ENCODE measurements around a stretch of chr3.

- RAMPAGE, long total RNA, result no peak
- RRBS, result no CpG with 5 or more reads among the region's 3 CpGs
PRO-cap:
- standard, result no peak
- CoPRO, capped RNA only, 2 experiments, result no peak in any of the 2 experiments
- CoPRO, capped and uncapped RNA, 2 experiments, result no peak in any of the 2 experiments
- CoPRO, uncapped RNA only, 2 experiments, result no peak in any of the 2 experiments
CAGE:
- cytosol, long polyA plus RNA, result no peak
- long polyA plus RNA, result no peak
- nucleolus, long total RNA, result no peak
- nucleus, long polyA plus RNA, result no peak
Measured at GRCh38 chr3:33090754-33091070, 6.2 kb downstream of the GLB1 start.

GRCh38 chr3:33153474-33154133, 39.8 kb downstream of the CRTAP start:
- RAMPAGE, long total RNA, result no peak
- RRBS, result 14% methylated on average over 1 of the region's 7 CpGs
PRO-cap:
- standard, result no peak
- CoPRO, capped RNA only, 2 experiments, result no peak in any of the 2 experiments
- CoPRO, capped and uncapped RNA, 2 experiments, result no peak in any of the 2 experiments
- CoPRO, uncapped RNA only, 2 experiments, result no peak in any of the 2 experiments
CAGE:
- cytosol, long polyA plus RNA, result no peak
- long polyA plus RNA, result no peak
- nucleolus, long total RNA, result no peak
- nucleus, long polyA plus RNA, result no peak

- RAMPAGE, long total RNA, result no peak
- RRBS, result no CpG with 5 or more reads among the region's 7 CpGs
PRO-cap:
- standard, result no peak
- CoPRO, capped RNA only, 2 experiments, result no peak in any of the 2 experiments
- CoPRO, capped and uncapped RNA, 2 experiments, result no peak in any of the 2 experiments
- CoPRO, uncapped RNA only, 2 experiments, result no peak in any of the 2 experiments
CAGE:
- cytosol, long polyA plus RNA, result no peak
- long polyA plus RNA, result no peak
- nucleolus, long total RNA, result no peak
- nucleus, long polyA plus RNA, result no peak
Measured at GRCh38 chr3:33395946-33396438, 44.2 kb downstream of the UBP1 start.

- RAMPAGE, long total RNA, result no peak
- RRBS, result no CpG with 5 or more reads among the region's 13 CpGs
PRO-cap:
- standard, result no peak
- CoPRO, capped RNA only, 2 experiments, result no peak in any of the 2 experiments
- CoPRO, capped and uncapped RNA, 2 experiments, result no peak in any of the 2 experiments
- CoPRO, uncapped RNA only, 2 experiments, result peak in 1 of 2 experiments; most common plus-strand start chr3:33397428 (in 1); most common minus-strand start chr3:33397270 (in 1)
CAGE:
- cytosol, long polyA plus RNA, result no peak
- long polyA plus RNA, result no peak
- nucleolus, long total RNA, result no peak
- nucleus, long polyA plus RNA, result no peak
Measured at GRCh38 chr3:33396853-33397639, 43.2 kb downstream of the UBP1 start.

DNA sequence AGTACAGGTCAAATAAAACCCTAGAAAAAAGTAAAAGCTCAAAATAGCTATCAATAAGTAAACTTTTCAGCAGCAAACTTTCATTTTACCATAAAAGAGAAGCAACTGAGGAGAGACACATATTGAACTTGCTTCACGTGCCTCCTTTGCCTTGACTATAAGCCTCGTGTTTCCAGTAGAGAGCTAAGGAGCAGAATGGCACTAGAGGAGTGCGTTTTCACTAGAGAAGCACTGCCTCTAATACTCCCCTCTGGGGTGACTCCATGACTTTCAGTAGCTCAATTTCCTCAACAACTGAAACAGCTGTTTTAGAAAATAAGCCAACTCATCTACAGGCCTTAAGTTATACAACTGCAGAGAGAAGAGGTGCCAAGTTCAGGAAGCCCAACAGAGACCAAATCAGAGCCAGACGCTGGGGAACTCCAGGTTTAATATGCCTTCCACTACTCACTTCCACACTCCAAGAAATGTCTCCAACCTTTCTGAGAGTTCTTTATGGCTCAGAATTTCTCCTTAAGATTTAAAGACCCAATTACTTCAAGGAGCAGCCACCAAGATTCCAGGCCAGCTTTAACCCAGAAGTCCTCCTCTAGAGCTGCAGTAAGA, 1.9 kb downstream of the UBP1 start:
- RAMPAGE, long total RNA, result no peak
- RRBS, result no CpG with 5 or more reads among the region's 4 CpGs
PRO-cap:
- standard, result no peak
- CoPRO, capped RNA only, 2 experiments, result peak in 1 of 2 experiments; most common plus-strand start position 341 of the sequence (in 1); most common minus-strand start position 197 of the sequence (in 1)
- CoPRO, capped and uncapped RNA, 2 experiments, result no peak in any of the 2 experiments
- CoPRO, uncapped RNA only, 2 experiments, result no peak in any of the 2 experiments
CAGE:
- cytosol, long polyA plus RNA, result no peak
- long polyA plus RNA, result no peak
- nucleolus, long total RNA, result no peak
- nucleus, long polyA plus RNA, result no peak

DNA sequence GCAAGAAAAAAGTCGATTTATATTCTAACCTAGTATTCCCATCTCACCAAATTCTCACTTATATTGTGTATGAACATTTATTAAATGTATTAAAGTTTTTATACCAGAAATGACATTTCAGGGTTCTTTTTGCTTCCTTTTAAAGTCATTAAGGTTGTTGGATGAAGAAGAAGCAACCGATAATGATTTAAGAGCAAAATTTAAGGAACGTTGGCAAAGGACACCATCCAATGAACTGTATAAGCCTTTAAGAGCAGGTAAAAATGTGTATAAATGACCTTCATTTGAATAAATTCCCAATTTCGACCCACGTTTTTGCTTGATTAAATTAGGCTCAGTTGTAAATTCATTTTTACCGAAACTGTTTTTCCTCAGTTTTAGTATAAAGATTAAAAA, 45.5 kb downstream of the PDCD6IP start:
- RAMPAGE, long total RNA, result no peak
- RRBS, result no CpG with 5 or more reads among the region's 6 CpGs
PRO-cap:
- standard, result no peak
- CoPRO, capped RNA only, 2 experiments, result no peak in any of the 2 experiments
- CoPRO, capped and uncapped RNA, 2 experiments, result no peak in any of the 2 experiments
- CoPRO, uncapped RNA only, 2 experiments, result no peak in any of the 2 experiments
CAGE:
- cytosol, long polyA plus RNA, result no peak
- long polyA plus RNA, result no peak
- nucleolus, long total RNA, result no peak
- nucleus, long polyA plus RNA, result no peak

DNA sequence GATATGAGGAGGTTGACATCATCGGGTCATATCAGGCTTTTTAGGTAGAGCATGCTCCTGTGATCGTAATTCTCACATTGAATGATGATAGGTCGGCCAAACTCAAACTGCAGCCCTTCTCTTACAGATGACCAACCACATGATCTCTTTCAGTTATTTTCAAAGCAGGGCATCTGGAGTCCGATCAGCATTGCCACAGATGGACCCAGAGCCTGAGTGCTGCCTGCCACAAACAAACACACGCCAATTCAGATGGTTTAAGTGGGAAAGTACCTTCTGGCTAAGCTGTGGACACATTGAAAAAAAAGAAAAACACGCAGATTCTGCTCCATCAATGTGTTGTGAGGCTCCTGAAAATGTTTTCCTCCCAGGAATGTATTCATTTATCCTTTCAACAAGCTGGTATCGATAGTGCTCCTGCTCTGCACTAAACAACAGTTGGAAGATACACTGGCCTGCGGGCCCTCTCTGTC, 31.1 kb downstream of the ARPP21 start:
- RAMPAGE, long total RNA, result no peak
- RRBS, result no CpG with 5 or more reads among the region's 8 CpGs
PRO-cap:
- standard, result no peak
- CoPRO, capped RNA only, 2 experiments, result no peak in any of the 2 experiments
- CoPRO, capped and uncapped RNA, 2 experiments, result no peak in any of the 2 experiments
- CoPRO, uncapped RNA only, 2 experiments, result no peak in any of the 2 experiments
CAGE:
- cytosol, long polyA plus RNA, result no peak
- long polyA plus RNA, result no peak
- nucleolus, long total RNA, result no peak
- nucleus, long polyA plus RNA, result no peak

DNA sequence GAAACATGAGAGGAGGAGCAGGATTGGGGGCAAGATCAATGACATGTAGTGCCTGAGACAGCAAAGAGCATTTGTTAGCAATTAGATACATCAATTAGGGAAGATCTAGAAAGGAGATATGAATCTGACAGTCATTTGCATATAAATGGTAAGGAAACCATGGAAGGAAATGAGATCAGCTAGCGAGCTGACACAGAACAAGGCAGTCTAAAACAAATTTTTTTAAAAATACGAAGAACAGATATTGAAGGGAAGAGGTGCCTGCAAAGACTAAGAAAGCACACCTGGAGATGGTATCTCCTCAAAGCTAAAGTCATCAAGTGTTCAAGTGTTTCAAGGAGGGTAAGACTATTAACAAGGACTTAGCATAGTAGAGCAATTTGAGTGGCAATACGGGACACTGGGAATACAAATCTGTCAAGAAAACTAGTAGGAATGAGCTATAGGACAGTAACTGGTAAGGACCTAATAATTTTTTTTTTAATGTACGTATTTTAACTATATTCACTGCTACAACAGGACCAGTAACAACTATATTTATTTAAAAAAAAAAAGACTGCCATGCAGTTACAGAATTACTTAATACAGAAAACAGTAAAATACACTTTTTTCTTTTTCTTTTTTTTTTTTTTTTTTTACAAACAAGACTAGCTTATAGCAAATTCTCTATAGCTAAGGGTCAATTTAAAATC, 4.4 kb downstream of the EPM2AIP1 start:
- RAMPAGE, long total RNA, result no peak
- RRBS, result no CpG with 5 or more reads among the region's 4 CpGs
PRO-cap:
- standard, result no peak
- CoPRO, capped RNA only, 2 experiments, result no peak in any of the 2 experiments
- CoPRO, capped and uncapped RNA, 2 experiments, result peak in 1 of 2 experiments; most common plus-strand start position 172 of the sequence (in 1); most common minus-strand start position 76 of the sequence (in 1)
- CoPRO, uncapped RNA only, 2 experiments, result peak in 2 of 2 experiments; most common minus-strand start position 470 of the sequence (in 1)
CAGE:
- cytosol, long polyA plus RNA, result no peak
- long polyA plus RNA, result no peak
- nucleolus, long total RNA, result no peak
- nucleus, long polyA plus RNA, result no peak

DNA sequence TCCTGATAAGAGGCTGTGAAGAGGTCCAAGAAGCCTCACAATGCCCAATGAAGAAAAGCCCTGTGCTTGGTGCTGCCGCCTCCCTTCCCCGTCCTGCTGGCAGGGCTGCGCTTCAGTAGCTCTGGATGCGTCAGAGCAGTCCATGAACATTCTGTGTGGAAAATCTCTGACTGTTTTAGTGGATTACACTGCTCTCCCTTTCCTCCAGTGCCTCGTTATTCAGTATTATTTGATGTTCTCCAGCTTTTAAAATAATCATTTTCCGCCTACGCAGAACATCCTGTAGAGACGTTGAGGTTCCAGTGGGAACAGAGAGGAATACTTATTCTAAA, 39.7 kb downstream of the MLH1 start:
- RAMPAGE, long total RNA, result no peak
- RRBS, result no CpG with 5 or more reads among the region's 8 CpGs
PRO-cap:
- standard, result no peak
- CoPRO, capped RNA only, 2 experiments, result no peak in any of the 2 experiments
- CoPRO, capped and uncapped RNA, 2 experiments, result no peak in any of the 2 experiments
- CoPRO, uncapped RNA only, 2 experiments, result no peak in any of the 2 experiments
CAGE:
- cytosol, long polyA plus RNA, result no peak
- long polyA plus RNA, result no peak
- nucleolus, long total RNA, result no peak
- nucleus, long polyA plus RNA, result no peak

DNA sequence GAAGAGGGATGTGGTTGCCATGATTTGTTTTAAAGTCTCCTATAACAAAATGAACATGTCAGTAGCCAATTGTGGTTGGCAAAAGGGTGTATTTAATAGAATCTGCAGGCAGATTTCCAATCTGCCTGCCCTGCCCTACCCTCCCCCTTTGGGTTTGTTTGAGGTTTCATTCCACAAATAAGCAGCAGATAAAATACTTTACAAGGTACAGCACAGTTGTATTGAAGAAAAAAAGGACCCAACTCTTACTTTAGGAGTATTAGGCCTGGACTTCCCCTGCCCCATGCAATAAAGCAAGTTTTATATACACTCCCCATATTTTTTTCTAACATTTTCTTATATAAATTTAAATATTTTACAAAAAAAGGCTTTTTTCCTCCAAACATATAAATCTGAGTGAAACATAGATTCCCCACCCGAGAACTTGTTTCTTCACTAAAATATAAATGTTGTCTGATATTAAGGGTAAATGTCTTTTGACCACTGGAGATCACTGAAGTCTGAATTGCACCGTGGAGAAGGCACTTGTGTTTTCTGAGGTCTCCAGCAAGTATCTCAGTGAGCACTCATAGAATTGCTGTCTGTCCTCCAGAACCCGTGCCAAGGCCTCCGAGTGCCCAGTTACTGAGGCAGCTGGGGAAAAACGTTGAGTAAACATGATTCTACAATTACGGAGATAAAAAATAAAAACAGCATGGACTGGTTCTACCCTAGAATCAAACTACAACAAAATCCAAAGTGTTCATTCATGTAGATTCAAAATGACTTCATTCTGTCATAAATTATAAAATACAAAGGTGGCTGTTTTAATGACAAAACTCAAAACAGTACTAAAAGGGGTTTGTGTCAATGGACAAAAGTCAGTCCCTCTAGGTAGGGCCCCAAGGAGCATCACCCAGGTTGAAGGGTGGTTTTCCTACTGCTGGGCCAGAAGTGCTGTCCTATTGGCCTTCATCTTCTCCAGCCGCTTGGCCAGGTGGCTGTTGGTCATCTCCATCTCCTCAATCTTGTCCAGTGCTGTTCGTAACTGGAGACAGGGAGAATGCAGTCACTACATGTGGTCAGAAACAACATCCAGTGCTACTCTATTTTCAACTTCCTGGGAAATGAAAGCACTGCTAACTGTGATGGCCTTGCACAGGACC, 60.0 kb downstream of the MLH1 start:
- RAMPAGE, long total RNA, result no peak
- RRBS, result no CpG with 5 or more reads among the region's 8 CpGs
PRO-cap:
- standard, result no peak
- CoPRO, capped RNA only, 2 experiments, result no peak in any of the 2 experiments
- CoPRO, capped and uncapped RNA, 2 experiments, result no peak in any of the 2 experiments
- CoPRO, uncapped RNA only, 2 experiments, result peak in 1 of 2 experiments; most common plus-strand start position 438 of the sequence (in 1); most common minus-strand start position 348 of the sequence (in 1)
CAGE:
- cytosol, long polyA plus RNA, result no peak
- long polyA plus RNA, result no peak
- nucleolus, long total RNA, result no peak
- nucleus, long polyA plus RNA, result no peak

DNA sequence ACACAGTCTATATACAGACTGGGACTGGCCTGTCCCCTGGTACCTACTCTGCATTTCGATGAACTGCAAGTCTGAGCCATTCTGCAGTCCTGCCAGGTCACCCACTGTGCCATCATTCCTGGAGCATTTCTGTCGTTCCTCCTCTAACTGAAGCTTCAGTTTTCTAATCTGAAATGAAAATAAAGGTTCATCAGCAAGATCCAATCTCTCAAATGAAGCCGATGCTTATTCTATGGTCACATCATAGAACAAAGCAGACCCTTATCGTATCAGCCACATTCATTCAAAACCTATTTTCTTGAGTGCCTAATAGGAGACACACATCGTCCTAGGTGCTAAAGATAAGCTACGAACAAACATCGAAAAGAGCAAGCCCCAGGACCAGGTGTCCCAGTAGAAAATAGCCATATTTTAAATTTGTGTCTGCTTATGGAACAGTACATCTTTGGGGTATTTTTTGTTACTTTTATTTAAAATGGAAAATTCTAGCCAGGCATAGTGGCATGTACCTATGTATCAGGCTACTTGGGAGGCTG, 65.5 kb downstream of the MLH1 start:
- RAMPAGE, long total RNA, result no peak
- RRBS, result no CpG with 5 or more reads among the region's 7 CpGs
PRO-cap:
- standard, result no peak
- CoPRO, capped RNA only, 2 experiments, result no peak in any of the 2 experiments
- CoPRO, capped and uncapped RNA, 2 experiments, result no peak in any of the 2 experiments
- CoPRO, uncapped RNA only, 2 experiments, result peak in 1 of 2 experiments; most common plus-strand start position 293 of the sequence (in 1)
CAGE:
- cytosol, long polyA plus RNA, result no peak
- long polyA plus RNA, result no peak
- nucleolus, long total RNA, result no peak
- nucleus, long polyA plus RNA, result no peak

GRCh38 chr3:37127329-37127815, 47.0 kb downstream of the LRRFIP2 start:
- RAMPAGE, long total RNA, result no peak
- RRBS, result no CpG with 5 or more reads among the region's 1 CpG
PRO-cap:
- standard, result no peak
- CoPRO, capped RNA only, 2 experiments, result no peak in any of the 2 experiments
- CoPRO, capped and uncapped RNA, 2 experiments, result no peak in any of the 2 experiments
- CoPRO, uncapped RNA only, 2 experiments, result no peak in any of the 2 experiments
CAGE:
- cytosol, long polyA plus RNA, result no peak
- long polyA plus RNA, result no peak
- nucleolus, long total RNA, result no peak
- nucleus, long polyA plus RNA, result no peak

GRCh38 chr3:37261389-37262086, 18.5 kb downstream of the GOLGA4 start:
- RAMPAGE, long total RNA, result no peak
- RRBS, result no CpG with 5 or more reads among the region's 1 CpG
PRO-cap:
- standard, result no peak
- CoPRO, capped RNA only, 2 experiments, result no peak in any of the 2 experiments
- CoPRO, capped and uncapped RNA, 2 experiments, result no peak in any of the 2 experiments
- CoPRO, uncapped RNA only, 2 experiments, result peak in 1 of 2 experiments; most common plus-strand start chr3:37261585 (in 1)
CAGE:
- cytosol, long polyA plus RNA, result no peak
- long polyA plus RNA, result no peak
- nucleolus, long total RNA, result no peak
- nucleus, long polyA plus RNA, result no peak

GRCh38 chr3:37323949-37324396, 80.9 kb downstream of the GOLGA4 start:
- RAMPAGE, long total RNA, result no peak
- RRBS, result no CpG with 5 or more reads among the region's 3 CpGs
PRO-cap:
- standard, result no peak
- CoPRO, capped RNA only, 2 experiments, result no peak in any of the 2 experiments
- CoPRO, capped and uncapped RNA, 2 experiments, result no peak in any of the 2 experiments
- CoPRO, uncapped RNA only, 2 experiments, result peak in 2 of 2 experiments; most common plus-strand start chr3:37323950 (in 1)
CAGE:
- cytosol, long polyA plus RNA, result no peak
- long polyA plus RNA, result no peak
- nucleolus, long total RNA, result no peak
- nucleus, long polyA plus RNA, result no peak

- RAMPAGE, long total RNA, result no peak
- RRBS, result no CpG with 5 or more reads among the region's 7 CpGs
PRO-cap:
- standard, result no peak
- CoPRO, capped RNA only, 2 experiments, result no peak in any of the 2 experiments
- CoPRO, capped and uncapped RNA, 2 experiments, result no peak in any of the 2 experiments
- CoPRO, uncapped RNA only, 2 experiments, result peak in 1 of 2 experiments; most common plus-strand start chr3:37327784 (in 1)
CAGE:
- cytosol, long polyA plus RNA, result no peak
- long polyA plus RNA, result start-site peak on the plus strand at chr3:37326939-37327293, 31 and 37 reads in 2 replicates; start-site peak on the plus strand at chr3:37327398-37327826, 101 and 101 reads in 2 replicates
- nucleolus, long total RNA, result no peak
- nucleus, long polyA plus RNA, result no peak
Measured at GRCh38 chr3:37326930-37327987, 84.2 kb downstream of the GOLGA4 start.

DNA sequence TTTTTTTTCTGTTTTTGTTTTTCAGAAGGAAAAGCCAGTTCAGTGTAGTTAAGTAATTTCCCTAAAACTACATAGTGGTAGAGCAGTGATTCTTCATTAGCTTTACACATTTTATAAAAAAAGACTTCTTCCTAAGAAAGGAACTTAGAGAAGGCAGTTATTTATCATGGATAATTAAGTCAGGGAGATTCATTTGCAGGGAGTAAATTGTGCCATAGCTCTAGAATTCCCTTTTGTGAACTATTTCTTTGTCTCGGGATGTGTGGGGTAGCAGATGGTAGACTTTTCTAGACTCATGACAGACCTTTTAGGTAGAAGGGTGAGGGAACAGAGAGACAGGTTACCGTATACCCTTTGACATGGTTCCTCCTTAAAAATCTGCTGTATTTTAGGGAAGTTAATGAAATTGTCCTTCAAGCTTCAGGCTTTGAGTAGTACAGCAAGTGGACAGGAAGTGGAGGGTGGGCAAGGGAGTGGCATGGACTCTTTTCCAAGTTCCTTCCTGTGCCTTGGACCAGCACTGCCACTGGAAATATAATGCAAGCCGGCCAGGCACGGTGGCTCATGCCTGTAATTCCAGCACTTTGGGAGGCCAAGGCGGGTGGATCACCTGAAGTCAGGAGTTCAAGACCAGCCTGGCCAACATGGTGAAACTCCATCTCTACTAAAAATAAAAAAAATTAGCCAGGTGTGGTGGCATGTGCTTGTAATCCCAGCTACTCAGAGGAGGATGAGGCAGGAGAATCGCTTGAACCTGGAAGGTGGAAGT, 87.3 kb downstream of the GOLGA4 start:
- RAMPAGE, long total RNA, result no peak
- RRBS, result no CpG with 5 or more reads among the region's 6 CpGs
PRO-cap:
- standard, result no peak
- CoPRO, capped RNA only, 2 experiments, result no peak in any of the 2 experiments
- CoPRO, capped and uncapped RNA, 2 experiments, result no peak in any of the 2 experiments
- CoPRO, uncapped RNA only, 2 experiments, result no peak in any of the 2 experiments
CAGE:
- cytosol, long polyA plus RNA, result no peak
- long polyA plus RNA, result no peak
- nucleolus, long total RNA, result no peak
- nucleus, long polyA plus RNA, result no peak

DNA sequence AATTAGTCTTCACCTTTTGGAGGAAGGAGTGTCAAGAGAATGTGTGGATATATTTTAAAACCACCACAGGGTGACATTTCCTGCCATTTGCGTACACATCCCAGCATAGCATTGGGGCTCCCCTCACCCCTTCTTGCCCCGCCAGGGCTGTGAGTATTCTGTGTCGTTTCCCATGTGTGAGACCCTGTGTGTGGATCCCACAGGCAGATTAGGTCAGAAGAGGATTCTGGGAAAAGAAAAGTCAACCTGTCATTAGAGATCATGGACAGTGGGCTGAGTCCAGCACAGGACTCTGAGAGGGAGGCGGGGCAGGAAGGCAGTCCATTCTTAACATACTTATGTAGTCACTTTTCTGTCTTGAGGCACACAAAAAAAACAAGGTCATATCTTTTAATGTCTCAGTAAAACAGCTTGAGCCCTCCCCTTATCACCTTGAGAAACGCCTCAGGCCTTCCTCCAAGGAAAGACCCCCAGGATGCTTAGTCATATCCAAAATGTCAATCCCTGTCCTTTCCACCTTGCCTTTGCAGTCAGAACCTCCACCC, 9.8 kb upstream of the ITGA9 start:
- RAMPAGE, long total RNA, result no peak
- RRBS, result no CpG with 5 or more reads among the region's 5 CpGs
PRO-cap:
- standard, result no peak
- CoPRO, capped RNA only, 2 experiments, result no peak in any of the 2 experiments
- CoPRO, capped and uncapped RNA, 2 experiments, result no peak in any of the 2 experiments
- CoPRO, uncapped RNA only, 2 experiments, result no peak in any of the 2 experiments
CAGE:
- cytosol, long polyA plus RNA, result no peak
- long polyA plus RNA, result no peak
- nucleolus, long total RNA, result no peak
- nucleus, long polyA plus RNA, result no peak

DNA sequence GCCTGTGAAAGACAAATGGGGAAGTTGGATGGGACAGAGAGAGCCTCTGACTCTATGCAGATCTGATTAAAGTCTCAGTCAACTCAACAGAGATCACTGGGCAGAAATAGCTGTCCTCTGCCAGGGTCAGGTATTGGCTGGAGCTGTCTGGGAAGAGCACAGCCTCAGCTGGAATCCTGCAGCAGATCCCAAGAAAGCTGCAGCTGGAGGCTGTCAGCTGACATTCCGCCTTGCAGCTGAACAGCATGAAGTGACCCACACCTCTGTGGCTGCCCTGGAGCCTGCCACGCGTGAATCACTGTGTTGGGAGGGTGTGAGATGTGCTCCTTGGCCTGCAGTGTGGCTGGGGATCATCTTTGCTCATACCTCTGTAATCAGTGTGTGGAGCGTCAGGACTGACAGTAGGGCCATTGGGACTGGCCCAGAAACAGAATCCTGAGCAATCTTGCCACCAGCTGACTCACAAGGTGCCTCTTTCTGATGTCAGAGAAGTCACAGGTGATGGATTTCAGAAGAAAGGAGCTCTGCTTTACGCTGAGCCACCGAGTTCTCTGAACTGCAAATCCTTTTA, 6.5 kb downstream of the ITGA9 start:
- RAMPAGE, long total RNA, result no peak
- RRBS, result no CpG with 5 or more reads among the region's 6 CpGs
PRO-cap:
- standard, result no peak
- CoPRO, capped RNA only, 2 experiments, result no peak in any of the 2 experiments
- CoPRO, capped and uncapped RNA, 2 experiments, result no peak in any of the 2 experiments
- CoPRO, uncapped RNA only, 2 experiments, result no peak in any of the 2 experiments
CAGE:
- cytosol, long polyA plus RNA, result no peak
- long polyA plus RNA, result no peak
- nucleolus, long total RNA, result no peak
- nucleus, long polyA plus RNA, result no peak